Measurements from ENCODE around the gene CRYAB.

- PRO-cap = no peak
Observed at GRCh38 chr11:111725713-111726890, 40.1 kb downstream of the PPP2R1B start.

DNA sequence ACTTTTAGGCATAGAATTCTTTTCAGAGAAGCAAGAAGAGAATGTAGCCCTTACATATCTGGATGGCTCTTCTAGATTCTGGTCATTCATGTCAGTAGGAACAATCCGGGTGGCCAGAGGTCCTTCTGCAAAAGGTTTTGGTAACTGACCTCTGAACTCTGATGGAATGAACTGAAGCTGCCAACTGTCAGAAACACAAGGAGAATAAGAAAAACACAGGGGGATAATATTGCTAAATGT is 35.4 kb downstream of the ALG9 start:
- PRO-cap = no peak

GRCh38 chr11:111878425-111878743 is 581 bp downstream of the FDXACB1 start:
- PRO-cap = unidirectional peak, plus-strand start at chr11:111878642

DNA sequence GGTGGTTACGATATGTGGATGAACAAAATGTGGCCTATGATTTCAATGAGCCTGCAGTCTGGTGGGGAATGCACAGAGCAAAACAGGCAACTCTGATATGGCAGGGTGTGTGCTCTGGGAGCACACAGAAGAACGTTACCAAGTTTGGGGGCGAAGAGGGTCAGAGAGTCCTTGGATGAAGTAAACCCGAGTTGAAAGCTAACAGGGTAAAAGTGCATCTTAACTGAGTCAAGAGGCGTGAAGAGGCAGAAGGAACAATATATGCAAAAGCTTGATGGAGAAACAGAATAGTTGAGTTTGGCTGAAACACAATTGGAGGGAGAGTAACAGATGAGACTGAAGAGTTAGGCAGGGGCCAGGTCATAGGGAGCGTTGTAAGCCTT is 330 bp downstream of the CFAP68 start:
- PRO-cap = no peak

DNA sequence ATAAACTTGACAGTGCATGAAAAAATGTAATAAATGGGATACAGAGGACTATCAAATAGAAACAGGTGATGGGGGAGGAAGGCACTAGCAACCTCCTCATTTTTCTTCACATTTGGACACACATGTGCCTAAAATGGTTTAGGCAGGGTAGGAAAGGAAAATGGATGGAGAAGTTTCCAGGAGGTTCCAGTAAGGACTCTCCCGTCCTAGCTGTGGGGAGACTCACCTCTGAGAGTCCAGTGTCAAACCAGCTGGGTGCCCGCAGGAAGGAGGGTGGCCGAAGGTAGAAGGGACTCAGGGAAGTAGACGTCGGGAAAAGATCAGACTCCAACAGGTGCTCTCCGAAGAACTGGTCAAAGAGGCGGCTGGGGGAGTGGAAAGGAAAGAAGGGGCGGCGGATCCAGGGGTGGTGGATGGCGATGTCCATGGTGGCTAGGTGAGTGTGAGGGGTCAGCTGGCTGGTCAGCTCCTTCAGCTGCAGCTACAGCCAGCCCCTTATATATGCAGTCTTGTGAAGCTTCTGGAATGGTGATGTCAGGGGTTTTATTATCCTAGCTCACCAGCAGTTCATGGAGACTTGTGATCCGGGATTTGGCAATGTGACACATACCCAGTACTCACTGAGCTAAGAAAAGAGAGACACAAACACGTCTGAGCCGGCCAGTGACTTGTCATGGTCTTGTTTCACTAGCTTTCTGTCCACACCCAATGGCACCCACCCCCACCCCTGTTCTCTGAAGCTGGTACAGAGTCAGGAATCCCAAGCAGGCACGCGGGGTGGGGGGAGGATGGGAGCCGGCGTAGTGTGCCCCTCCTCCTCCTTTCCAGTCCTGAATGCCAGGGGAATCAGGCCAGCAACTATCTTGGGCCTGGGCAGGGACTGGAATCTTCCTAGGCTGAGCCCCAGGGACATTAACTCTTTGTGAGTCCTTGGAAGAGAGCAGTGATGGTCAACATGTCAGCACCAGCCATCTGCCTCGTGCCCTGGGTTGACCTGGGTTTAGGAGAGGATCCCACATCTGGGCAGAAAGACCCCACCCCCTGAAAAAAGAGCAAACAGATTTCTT is at the start of gene CRYAB:
Gene CRYAB (minus strand): TSS at position 473 of the 1,067 bp plus-strand sequence.
- PRO-cap = no peak

DNA sequence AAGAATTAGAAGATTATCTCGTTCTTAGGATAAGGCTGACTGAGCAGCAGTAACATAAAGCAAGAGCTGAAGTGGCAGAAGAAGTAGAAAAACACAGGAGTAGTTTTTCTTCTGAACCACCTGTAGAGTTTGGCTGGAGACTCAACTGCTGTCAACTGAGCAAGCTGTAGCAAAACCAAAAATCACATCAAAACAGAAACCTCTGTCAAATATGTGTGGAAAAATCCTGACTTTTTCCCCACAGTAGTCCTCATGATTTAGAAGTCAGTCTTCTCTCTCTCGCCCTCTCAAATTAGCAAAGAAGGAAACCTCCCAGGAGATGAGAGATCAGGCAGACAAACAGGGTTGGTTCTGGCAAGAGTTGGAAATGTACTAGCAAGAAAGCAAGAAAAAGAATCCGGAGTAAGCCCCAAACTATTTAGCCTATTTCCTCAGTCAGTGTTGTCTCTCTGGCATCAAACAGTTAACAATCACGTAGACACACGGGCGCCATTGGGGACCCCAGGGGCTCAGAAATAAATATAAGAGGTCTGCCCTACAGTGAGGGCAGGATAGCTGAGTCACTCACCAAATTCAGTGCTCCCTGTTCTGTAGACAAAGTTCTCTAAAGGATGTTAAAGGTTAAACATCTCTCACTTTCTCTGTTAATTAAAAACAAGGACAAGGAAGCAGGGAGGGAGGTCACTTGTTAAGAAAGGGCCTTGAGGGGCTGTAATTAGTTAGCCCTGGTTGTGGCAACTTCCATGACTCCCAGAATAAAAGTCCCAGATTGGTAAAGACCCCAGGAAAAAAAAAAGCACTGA is 4.6 kb downstream of the C11orf52 start:
- PRO-cap = no peak

GRCh38 chr11:111923938-111924331 is 5.2 kb downstream of the C11orf52 start:
- PRO-cap = no peak

DNA sequence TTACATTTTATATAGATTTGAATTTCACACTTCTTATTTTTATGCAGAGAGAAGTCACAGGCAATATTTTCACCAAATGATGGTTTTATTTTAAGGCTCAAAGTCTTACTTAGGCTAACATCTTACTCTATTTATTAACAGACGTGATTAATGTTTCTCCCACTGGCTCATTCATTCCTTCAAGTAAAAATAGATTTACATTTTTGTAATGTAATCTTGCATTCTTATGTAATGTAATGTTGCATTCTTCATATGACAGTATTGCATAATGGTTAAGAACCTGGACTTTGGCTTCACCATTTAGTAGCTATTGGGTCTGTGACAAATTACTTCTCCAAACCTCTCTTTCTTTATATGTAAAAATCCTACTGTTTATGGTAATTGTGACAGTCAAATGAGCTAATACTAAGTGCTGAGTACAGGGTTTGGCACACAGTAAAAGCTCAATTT is 3.3 kb upstream of the DIXDC1 start:
- PRO-cap = no peak

- PRO-cap = no peak
Observed at GRCh38 chr11:111977167-111978057, 40.3 kb downstream of the DIXDC1 start.

DNA sequence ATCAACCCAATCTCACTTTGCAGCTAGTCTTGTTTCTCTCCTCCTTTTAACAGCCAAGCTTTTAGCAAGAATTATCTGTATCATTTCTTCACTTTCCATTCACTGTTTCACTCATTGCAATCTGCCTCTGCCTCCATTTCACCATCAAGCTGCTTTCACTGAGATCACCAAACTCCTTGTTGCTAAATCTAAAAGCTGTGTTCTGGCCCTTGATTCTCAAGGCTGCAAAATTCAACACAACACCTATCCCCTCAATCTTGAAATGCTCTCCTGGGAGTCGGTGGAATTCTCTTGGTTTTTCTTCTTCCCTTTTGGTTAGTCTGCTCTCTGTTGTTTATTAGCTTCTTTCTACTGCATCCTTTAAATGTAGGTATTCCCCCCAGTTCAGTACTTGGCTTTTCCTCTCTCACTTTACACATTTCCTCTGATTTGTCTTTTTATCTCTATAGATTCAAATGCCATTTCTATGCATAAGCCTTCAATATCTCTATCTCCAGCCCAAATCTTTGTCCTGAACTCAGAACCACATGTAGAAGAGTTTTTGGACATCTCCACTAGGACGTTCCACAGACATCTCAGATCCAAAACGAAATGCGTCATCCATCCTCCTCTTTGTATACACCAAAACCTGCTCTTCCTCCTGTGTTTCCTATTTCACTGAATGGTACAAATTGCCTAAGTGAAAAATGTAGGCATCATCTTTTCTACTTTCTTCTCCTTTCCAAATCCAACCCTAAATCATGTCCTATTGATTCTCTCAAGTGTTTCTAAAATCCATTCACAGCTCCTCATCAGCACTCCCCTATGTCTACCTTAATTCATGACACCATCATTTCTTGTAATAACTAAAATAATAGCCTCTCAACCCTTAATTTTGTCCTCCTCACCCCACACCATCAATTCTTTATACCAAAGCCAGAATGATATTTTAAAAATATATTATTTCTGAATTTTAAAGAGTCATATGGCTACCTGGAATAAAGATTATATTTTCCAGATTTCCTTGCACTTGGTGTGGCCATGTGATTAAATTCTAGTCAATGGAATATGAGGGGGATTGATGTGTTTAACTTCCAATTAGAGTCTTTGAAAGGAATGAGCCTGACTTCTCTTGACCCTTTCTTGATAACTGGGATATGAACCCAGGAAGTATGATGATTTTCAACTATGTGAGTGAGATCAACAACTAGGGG is 12.0 kb downstream of the IL18 start:
- PRO-cap = no peak

DNA sequence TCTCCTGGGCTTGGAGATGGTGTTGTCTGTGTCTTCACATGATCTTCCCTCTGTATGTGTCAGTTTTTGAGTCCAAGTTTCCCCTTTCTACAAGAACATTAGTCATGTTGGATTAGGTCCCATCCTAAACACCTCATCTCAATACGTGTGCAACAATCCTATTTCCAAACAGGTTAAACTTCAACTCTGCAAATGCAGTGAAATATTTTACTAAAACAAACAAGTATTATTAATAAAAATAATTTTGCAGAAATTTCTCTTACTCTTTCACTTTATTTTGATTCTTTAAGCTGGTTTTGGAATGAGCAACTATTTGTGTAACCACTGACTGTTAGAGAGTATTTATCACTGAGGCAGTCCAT is 3.0 kb upstream of the PTS start:
- PRO-cap = no peak

DNA sequence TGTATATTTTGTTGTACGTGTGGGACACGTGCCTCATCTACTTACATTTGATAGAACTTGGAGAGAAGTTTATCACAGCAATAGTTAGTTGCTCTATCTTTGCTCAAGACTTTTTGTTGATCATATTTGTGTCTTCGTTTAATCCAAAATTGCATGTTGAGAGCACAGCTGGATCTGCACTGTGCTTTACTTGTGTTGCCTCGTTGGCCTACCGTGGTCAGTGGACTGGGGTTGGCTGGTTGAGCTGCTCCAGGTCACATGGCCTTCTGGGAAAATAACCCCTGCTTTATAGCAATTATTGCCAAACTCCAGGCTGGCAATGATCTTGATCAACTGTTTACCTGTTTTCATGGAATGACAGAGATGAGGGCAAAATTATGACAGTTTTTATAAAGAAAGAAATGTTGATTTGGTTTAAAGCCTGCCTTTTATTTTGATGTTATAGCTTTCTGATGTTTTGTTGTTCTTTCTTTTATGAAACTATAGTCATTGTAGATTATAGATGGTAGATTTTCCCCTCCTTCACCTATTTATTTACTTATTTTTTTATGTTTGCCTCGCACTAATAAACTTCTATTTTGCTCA is 5.8 kb upstream of the PLET1 start:
- PRO-cap = no peak

GRCh38 chr11:112658441-112659118 is 302.6 kb upstream of the NCAM1 start:
- PRO-cap = no peak

GRCh38 chr11:112863215-112863604 is 98.0 kb upstream of the NCAM1 start:
- PRO-cap = no peak

DNA sequence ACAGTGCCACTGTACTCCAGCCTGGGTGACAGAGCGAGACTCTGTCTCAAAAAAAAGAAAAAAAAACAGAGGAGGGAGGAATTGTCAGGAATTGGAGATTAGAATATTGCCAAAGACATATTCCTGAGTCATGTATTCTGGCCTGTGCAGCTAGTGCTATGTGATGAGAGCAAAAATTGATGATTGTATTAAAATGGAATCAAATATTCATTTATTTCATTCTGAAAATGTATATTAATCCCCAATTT is 148.0 kb downstream of the NCAM1 start:
- PRO-cap = no peak

GRCh38 chr11:113155946-113156748 is 158.2 kb upstream of the TTC12 start:
- PRO-cap = no peak

GRCh38 chr11:113837804-113838593 is 37.4 kb downstream of the USP28 start:
- PRO-cap = no peak

GRCh38 chr11:114040766-114041260 is 18.7 kb upstream of the ZBTB16 start:
- PRO-cap = no peak

- PRO-cap = no peak
Observed at GRCh38 chr11:114060090-114060464, 566 bp downstream of the ZBTB16 start.

- PRO-cap = no peak
Observed at GRCh38 chr11:114116689-114117247, 57.3 kb downstream of the ZBTB16 start.